Measurements from ENCODE around the gene UTS2B.

GRCh38 chr3:189022726-189022943 lies 149.1 kb upstream of the TPRG1 start:
- RRBS = no CpG with 5 or more reads among the region's 11 CpGs

- RRBS = no CpG with 5 or more reads among the region's 3 CpGs
Observed at GRCh38 chr3:189121176-189121953, 50.4 kb upstream of the TPRG1 start.

GRCh38 chr3:189813605-189814347 lies 182.6 kb downstream of the TP63 start:
- RRBS = no CpG with 5 or more reads among the region's 11 CpGs

DNA sequence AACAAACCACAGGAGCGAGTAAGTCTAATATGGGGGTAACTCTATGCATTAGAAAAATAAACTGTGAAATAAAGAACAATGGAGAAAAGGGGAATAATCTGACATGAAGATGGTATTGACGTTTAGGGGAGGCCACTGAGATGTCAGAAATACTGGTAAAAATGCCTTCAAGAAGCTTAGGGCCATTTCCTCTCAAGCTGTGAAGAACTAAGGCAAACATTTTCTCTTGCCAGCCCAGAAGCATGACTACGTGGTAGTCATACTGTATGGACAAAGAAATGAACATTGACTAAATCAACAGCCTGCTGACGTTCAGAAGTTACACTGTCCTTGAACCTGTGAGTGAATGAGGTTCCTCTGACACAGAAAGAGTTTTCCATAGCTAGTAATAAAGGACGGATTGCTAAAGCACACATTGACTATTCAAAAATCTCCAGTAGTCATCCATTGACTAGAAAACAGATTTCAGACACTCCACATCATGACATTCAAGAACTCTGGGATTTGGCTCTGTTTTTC lies 121.0 kb downstream of the P3H2 start:
- RRBS = no CpG with 5 or more reads among the region's 5 CpGs

DNA sequence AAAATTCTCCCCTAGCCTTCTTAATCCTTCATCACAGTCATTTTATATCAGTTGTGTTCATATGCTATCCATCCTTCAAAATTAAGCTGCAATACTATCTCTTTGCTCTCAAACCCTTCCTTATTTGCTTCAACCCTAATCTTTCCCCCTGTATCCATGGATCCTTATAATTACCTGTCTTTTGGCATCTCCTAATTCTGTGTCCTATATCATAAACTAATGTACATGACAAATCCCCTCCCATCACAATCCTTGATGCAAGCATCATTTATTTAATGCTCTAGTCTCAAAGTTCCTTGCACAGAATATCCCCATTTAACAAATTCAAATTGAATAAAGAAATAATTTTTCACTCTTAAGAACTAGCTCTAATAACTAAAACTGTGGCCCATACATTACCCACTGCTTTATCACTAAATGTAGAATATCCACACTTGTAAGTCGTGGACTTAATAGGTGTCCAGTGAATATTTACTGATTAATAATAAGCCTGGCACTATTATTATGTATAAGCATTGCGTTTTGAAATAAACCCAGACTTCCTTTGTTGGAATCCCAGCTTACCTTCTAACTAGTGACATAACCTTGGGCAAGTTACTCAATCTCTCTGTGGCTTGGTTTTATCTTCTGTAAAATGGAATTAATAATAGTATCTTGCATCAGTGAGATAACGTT lies 58.5 kb downstream of the P3H2 start:
- RRBS = no CpG with 5 or more reads among the region's 3 CpGs

- RRBS = no CpG with 5 or more reads among the region's 9 CpGs
Observed at GRCh38 chr3:190121961-190122578, 1.4 kb upstream of the P3H2 start.

- RRBS = no CpG with 5 or more reads among the region's 1 CpG
Observed at GRCh38 chr3:190305402-190306103, 16.7 kb downstream of the CLDN1 start.

DNA sequence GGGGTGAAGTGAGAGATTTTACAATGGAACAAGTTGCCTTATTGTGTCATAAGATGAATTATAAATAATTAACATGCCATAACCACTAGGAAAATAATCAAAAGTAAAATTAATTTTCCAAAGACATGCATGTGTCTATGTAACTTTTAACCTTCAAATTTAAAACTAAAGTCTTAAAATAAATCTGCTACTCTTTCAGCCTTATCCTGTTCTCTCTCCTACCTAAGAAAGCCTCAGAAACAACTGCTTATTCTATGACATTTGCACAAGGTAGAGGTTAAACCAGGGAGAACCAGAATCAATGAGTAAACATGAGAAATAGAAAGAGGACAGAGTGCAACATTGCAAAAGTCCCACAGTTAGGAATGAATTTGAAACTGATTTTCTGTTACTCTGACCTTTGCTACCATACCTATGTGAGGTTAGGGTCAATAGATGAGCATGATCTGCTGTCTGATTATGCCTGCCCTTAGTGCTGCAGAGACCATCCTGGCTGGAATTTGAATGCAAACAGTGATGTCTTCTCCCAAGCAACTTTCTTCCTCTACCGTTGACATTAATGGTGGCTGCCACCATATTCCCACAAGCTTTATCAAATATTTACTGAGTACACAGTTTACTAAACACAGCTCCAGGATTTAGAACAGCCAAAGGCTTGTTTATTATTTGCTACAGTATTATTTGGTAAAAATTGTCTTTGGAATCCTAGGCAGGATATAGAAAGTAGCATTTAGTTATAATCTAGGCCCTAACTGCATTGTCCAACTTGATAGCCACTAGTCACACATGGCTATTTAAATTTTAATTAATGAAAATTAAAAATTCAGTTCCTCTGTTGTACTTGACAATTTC lies 8.7 kb upstream of the CLDN1 start:
- RRBS = no CpG with 5 or more reads among the region's 1 CpG

- RRBS = no CpG with 5 or more reads among the region's 4 CpGs
Observed at GRCh38 chr3:190517203-190518152, 3.6 kb downstream of the IL1RAP start.

- RRBS = no CpG with 5 or more reads among the region's 3 CpGs
Observed at GRCh38 chr3:190521896-190522321, 8.0 kb downstream of the IL1RAP start.

- RRBS = no CpG with 5 or more reads among the region's 3 CpGs
Observed at GRCh38 chr3:190618639-190619034, 104.8 kb downstream of the IL1RAP start.

- RRBS = no CpG with 5 or more reads among the region's 6 CpGs
Observed at GRCh38 chr3:191246105-191246552, 47.1 kb downstream of the OSTN start.

DNA sequence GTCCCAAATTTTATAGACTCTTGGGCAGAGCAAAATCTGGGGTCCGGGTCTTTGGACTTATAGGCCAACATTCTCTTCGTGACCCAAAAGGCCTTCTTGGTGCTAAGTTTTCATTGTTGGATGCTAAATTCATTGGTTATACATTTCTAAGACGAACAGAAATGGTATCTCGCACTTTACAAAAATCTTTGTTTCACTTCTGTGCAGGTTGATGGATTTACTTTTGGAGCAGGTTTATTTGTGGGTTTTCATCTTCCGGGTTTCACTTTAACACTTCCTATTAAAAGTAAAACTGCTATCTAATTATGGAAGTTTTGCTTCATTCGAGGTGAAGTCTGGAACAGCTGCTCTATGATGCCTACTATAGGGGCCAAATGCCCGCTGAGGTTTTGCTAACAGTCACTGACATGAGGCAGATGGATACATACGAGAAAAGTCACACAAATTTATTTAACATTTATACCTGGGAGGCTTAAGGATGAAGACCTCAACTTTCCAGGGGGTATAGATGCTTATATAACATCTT lies 54.0 kb downstream of the OSTN start:
- RRBS = no CpG with 5 or more reads among the region's 8 CpGs

GRCh38 chr3:191263208-191263702 lies 64.2 kb downstream of the OSTN start:
- RRBS = no CpG with 5 or more reads among the region's 1 CpG

- RRBS = no CpG with 5 or more reads among the region's 13 CpGs
Observed at GRCh38 chr3:191330309-191331018, at the start of gene UTS2B. Gene UTS2B, minus strand, starts transcription at chr3:191330526.

DNA sequence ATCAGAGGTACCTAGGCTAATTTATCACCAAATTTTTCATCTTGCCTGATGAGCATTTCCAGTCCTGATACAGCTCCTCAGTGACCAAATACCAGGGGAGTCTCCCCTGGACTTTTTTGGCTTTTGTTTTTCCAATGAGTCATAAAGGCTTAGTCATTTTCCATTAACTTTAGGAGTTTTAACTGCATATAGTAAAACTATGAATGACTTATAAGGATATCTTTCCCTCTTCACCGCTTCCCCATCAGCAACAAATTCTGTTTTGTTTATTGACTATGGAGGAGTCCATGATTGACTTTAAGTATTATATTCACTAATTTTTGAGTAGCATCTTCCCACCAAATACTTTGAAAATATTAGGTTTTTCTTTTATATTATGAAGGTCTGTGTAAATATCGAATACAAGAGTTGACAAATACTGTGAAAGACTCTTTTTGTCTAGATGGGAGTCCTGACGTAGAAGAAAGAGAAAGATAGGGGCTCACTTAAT lies 7.6 kb upstream of the UTS2B start:
- RRBS = no CpG with 5 or more reads among the region's 3 CpGs

DNA sequence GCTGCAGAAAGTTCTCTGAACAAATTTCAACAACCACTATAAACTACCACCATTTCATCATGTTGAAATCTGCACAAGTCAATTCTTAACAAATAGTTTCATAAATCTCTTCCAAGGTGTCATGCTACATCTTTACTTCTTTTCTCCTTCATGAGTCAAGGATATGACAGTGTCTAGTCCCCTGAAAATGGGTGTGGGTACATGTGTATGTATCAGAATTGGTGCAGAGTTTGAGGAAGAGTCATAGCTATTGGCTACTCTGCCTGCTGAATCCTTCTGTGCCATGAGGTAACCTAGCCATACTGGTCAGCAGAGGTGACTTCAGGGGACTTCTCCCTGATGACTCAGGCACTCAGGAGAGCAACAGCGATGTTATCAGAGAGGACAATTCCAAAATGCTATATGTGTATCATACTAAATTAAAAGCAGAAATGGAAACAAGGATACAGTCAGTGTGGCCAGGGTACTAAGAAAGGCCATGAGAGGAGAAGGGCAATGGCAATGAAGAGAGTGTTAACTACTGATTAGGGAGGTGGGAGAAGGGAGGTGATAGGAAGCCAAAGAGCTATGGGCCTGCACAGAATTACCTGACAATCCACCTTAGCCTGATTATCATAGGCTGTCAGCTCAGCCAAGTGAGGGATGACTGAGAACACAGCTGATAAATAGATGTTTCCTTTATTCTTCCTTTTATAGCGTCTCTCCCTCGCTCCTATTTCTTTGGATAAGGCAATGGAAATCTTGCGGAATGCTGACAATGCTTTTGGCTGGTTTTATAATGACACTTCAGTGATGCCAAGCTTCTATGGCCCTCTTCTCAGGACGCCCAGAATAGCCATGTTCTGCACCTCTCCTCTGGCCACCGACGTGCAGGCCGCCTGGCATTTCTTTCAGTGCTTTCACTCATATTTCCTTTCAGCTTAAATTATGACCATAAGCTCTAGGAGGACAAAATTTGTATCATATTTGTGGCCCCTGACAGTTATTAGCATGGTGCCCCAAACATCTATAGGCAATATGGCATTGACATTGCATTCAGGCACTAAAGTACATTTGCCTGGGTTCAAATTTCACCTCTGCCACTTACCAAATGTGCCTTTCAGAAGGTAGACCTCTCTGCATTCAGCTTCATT lies 90.6 kb downstream of the FGF12 start:
- RRBS = no CpG with 5 or more reads among the region's 8 CpGs

DNA sequence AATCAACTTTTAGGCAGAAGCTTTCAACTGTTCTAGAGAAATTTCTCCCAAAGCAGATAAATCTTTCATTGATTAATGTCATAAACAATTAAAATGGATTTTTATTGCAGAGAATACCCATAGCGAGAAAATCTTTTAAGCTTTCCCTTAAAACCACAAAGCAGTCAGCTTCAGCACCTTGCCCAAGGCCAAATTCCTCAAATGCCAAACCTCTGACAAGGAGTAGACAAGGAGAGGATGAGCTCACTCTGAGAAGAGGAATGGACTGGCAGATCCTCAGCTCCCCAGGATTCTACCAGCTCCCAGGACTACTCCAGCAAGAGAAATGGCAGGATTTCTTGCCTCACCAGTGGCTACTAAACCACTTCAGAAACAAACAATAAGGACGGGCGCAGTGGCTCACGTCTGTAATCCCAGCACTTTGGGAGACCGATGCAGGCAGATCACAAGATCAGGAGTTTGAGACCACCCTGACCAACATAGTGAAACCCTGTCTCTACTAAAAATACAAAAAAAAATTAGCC lies 37.9 kb downstream of the MB21D2 start:
- RRBS = no CpG with 5 or more reads among the region's 5 CpGs

- RRBS = no CpG with 5 or more reads among the region's 13 CpGs
Observed at GRCh38 chr3:192887012-192887629, 30.5 kb downstream of the MB21D2 start.

DNA sequence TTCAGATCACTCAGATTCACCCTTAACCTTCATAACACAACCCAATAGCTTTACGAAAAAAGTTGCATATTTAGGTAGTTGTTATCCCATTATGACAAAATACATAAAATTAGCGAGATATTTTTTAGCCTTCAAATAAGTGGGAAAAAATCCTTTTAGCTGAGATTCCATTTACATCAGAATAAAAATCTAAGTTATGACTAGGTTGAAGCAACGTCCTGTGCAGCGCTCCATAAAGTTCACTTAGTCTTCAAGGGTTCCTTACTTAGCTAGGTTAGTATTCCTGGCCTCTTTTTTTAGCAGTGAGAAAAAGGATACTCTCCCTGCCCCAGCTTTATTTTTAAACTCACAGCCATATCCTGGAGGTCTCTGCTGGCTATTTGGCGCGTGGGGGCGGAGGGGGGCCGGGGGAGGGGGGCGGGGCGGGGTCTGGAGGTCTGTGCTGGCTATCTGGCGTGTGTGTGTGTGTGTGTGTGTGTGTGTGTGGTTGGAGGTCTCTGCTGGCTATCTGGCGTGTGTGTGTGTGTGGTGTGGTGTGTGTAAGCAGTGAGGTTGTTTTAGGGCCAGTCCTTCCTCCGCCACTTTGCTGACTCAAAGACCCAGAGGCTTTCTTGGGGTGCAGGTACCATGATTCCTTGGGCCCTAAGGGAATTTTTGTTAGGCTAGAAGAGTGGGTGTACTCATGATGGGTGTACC lies 674 bp upstream of the PLAAT1 start:
- RRBS = no CpG with 5 or more reads among the region's 13 CpGs

Measured in GM19239 (cell line).